Measurements from ENCODE around the genes RPS17, CPEB1, WHAMM, TM6SF1 and ZSCAN2.

DNA sequence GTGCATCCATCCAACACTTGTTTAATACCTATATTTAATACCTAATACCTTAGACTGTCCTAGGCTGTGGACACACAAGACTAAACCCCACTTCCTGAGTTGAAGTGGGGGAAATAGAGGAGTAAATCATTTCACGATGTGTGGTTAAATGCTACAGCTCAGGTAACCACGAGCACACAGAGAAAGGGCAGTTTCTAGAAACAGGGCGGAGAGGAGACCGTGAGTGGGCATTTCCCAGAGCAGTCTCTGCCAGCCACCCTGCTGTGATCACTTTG is 5.3 kb upstream of the GOLGA6L10 start:
- PRO-cap, 3 experiments, result no peak in any of the 3 experiments
- RAMPAGE, long total RNA, result no peak

- PRO-cap, 3 experiments, result no peak in any of the 3 experiments
- RAMPAGE, long total RNA, result no peak
Observed at GRCh38 chr15:82475359-82476080, 45.9 kb downstream of the GOLGA6L9 start.

DNA sequence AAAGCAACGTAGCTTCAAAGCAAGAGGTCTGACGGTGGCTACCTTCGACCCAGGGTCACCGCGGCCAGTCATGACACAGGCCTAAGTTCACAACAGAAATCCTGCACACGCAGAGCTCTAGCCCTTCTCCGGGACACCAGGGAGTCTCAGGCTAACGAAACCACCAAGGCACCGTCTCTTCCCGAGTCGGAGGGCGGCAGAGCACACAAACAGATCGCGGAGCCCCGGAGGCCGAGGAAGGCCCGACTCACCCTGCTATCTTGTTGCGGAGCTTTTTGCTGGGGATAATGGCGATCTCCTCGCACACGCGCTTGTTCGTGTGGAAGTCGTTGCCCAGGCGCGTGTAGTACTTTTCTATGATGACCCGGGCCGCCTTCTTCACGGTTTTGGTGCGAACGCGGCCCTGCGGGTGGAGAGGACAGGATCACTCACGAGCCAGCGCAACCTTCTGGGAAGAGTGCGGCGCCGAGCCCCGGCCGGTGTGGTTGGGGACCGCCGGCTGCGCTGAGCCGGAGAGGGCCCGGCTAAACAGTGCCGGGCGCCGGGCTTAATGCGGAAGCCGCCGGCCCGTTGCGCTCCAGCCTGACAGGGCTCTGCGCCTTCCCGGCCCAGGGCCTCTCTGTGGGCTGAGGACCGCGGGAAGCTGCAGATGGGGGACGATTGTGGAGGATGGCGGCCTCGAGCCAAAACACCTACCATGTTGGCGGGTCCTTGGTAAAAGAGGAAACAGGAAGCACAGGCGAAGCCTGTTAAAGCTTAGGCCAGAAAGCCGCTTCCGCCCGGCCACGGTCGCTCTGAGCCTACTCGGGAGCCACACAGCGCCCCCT is at the start of gene RPS17:
TSS of gene RPS17 (minus strand) at position 728 of the 827 bp plus-strand sequence.
- PRO-cap, 3 experiments, result peak in 3 of 3 experiments; most common plus-strand start position 208 of the sequence (in 1); most common minus-strand start position 723 of the sequence (in 3)
- RAMPAGE, long total RNA, result start-site peak on the minus strand centred at position 723 of the sequence, 16 bp wide, 51,302 and 6,299 reads in 2 replicates

DNA sequence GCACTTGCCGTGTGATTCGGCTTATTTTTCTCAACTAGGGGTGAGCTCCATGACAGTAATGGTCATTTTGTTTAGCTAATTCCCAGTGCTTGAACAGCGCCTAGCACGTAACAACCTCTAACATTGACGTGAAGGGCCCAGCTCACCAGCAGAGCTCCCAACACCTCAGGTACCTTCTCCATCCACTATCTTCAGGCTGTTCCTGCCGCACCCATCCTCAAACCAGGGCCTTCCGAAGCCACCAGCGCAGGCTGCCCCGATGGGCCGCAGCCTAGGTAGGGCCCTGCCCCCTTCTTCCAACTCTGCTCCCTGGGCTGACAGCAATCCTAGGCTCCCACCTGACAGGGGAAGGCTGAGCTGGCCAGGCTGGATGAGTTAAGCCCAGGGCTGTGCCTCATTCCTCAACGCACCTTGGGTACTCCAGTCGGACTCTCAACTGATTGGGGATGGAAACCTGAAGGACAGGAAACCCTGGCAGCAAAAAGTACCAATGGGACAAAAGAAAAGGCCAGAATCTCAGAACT is 824 bp upstream of the RPS17 start:
- PRO-cap, 3 experiments, result no peak in any of the 3 experiments
- RAMPAGE, long total RNA, result no peak

- PRO-cap, 3 experiments, result no peak in any of the 3 experiments
- RAMPAGE, long total RNA, result no peak
Observed at GRCh38 chr15:82543091-82543412, 2.8 kb upstream of the RPS17 start.

GRCh38 chr15:82647137-82648212 is at the start of gene CPEB1:
TSS of gene CPEB1 (minus strand) at chr15:82647363.
- PRO-cap, 3 experiments, result peak in 1 of 3 experiments; most common plus-strand start chr15:82647836 (in 1); most common minus-strand start chr15:82647633 (in 1)
- RAMPAGE, long total RNA, result no peak

DNA sequence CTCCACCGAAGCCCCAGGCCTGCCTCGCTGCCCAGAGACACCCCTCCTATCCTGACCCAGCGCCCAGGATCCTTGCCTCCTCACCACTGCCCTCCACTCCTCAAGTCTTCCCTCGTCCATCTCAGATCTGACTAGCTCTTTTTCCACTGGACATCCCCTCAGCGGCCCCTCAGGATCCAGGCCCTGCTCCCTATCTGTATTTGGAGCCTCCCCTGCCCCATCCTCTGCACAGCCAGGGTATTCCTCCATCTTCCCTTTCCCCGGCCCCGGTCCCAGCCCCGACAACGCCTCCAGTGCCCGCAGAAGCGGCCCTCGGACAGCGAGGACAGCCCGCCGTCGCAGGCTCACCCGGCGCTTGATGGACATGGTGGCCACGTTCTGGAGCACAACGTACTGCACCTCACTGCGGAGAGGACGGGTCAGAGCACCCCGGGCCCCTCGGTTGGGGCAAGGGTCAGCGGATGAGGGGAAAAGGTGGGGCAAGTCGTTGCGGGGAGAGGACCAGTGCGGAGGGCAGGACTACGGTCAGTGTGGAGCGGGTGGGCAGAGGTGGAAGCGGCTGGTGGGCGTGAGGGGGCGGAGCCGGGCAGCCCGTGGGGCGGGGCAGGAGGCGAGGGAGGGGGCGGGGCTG is 29.7 kb downstream of the AP3B2 start:
- PRO-cap, 3 experiments, result no peak in any of the 3 experiments
- RAMPAGE, long total RNA, result no peak

DNA sequence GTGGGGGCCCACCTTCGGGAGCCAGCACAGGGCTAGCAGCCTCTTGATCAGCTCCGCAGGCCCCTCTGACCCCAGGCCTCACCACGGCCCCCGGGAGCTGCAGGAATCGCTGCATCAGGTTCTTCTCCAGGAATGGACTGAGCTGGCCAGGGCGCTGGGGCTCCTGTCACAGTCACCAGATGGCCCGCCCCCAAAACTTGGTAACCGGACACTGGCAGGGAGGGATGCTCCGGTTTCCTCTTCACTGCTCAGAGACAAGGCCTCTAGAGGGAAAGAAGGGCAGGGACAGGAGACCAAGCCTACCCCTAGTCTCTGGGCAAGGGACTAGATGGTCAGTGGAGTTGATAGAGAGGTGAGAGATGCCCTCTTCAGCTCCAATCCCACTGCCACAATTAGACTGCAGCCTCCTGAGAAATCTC is 9.9 kb downstream of the AP3B2 start:
- PRO-cap, 3 experiments, result no peak in any of the 3 experiments
- RAMPAGE, long total RNA, result no peak

DNA sequence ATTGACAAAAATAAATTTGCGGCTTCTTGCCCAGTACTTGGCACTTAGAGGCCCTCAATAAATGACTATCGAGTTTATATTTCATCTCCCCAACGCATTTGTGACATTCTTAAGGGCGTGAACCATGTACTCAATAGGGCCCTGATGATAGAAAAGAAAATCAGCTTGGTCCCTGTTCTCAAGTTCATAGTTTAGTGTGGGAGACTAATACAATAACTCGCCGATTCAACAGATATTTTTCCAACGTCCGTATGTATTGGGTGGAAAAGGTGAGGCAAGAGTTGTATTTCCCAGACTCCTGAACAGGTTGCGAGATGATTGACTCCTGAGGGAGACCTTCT is 314 bp upstream of the WHAMM start:
- PRO-cap, 3 experiments, result no peak in any of the 3 experiments
- RAMPAGE, long total RNA, result no peak

- PRO-cap, 3 experiments, result peak in 3 of 3 experiments; most common plus-strand start chr15:82809662 (in 2)
- RAMPAGE, long total RNA, result no peak
Observed at GRCh38 chr15:82809485-82809762, at the start of gene WHAMM. TSS of gene WHAMM (plus strand) at chr15:82809628.

DNA sequence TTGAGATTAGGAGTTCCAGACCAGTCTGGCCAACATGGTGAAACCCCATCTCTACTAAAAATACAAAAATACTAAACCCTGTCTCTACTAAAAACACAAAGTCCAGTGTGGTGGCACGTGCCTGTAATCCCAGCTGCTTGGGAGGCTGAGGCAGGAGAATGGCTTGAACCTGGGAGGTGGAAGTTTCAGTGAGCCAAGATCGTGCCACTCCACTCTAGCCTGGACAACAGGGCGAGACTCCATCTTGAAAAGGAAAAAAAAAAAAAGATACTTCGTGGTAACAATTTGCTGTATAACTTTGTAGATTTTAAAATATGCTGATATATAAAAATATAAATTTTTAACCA is 10.3 kb downstream of the WHAMM start:
- PRO-cap, 3 experiments, result no peak in any of the 3 experiments
- RAMPAGE, long total RNA, result no peak

DNA sequence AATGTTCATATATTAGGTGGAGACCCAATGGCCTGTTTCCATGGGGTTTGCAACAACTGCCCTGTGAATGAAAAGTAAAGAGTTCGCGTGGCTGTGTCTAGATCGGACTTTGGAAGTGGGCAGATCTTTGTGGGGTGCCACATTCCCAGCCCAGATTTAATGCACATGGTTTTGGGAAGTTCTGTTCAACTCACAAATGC is 22.5 kb downstream of the WHAMM start:
- PRO-cap, 3 experiments, result no peak in any of the 3 experiments
- RAMPAGE, long total RNA, result no peak

- PRO-cap, 3 experiments, result no peak in any of the 3 experiments
- RAMPAGE, long total RNA, result no peak
Observed at GRCh38 chr15:83062528-83063033, 4.5 kb downstream of the BTBD1 start.

DNA sequence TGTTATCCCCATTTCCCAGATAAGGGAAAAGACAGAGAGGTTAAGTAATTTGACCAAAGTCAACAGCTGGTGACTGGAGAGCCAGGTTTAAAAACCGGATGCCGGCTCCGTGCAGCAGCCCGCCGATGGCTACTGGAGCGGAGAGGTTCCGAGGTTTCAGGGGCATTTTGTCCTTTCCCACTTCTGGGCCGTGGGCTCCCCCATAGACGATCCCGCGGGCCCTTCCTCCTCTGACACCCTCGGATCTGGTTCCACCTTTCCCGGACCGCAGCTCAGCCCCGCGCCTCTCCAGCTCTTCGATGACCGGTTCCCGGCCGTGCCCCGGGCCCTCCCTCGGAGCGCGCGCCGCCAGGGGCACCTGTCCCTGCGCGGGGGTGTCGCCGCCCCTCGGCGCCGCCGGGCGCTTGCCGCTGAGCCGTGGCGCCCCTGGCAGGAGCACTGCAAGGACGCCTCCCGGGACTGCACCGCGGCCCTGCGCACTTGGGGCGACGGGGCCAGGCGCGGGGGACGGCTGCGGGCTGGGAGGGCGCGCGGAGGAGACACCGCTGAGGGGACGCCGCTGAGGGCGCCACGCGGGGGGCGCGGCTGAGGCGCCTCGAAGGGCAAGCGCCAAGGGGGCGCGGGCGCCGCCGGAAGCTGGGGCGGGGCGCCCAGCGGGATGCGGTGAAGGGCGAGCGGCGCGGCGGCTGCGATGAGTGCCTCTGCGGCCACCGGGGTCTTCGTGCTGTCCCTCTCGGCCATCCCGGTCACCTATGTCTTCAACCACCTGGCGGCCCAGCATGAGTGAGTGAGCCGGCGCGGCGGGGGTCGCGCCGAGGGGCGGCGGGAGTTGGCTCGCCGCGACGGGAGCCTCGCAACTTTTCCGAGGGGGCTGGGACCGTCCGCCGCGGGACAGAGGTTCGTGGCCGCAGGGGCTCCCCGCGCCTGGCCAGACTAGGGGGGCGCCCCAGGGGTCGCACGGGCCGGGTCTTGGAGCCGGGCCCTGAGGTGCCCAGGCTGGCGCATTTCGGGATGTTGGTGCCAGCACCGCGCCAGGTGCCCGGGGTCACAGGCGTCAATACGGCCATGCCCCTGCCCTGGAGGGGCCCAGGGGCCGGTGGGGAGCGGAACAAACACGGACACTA is at the start of gene TM6SF1:
TSS of gene TM6SF1 (plus strand) at position 656 of the 1,124 bp plus-strand sequence.
- PRO-cap, 3 experiments, result peak in 2 of 3 experiments; most common plus-strand start position 639 of the sequence (in 1)
- RAMPAGE, long total RNA, result no peak

DNA sequence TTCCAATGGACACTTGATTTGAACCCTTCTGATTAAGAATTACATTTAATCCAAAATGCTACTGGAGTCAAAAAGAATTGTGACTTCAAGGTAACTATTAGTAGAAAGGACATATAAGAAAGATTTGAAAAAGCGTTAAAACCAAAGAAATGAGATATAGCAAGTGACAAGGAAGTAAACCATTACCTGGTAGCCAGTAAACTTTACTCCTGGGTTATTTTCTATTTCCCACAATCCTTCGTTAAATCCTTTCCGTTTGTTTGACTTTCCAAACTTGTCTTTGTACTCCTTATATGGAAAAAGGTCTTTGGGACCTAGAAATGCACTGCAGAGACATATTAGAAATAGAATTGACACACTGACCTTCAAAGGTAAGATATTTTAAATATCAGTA is 49.9 kb downstream of the HDGFL3 start:
- PRO-cap, 3 experiments, result no peak in any of the 3 experiments
- RAMPAGE, long total RNA, result no peak

- PRO-cap, 3 experiments, result no peak in any of the 3 experiments
- RAMPAGE, long total RNA, result no peak
Observed at GRCh38 chr15:83188933-83189901, 18.4 kb downstream of the HDGFL3 start.

- PRO-cap, 3 experiments, result no peak in any of the 3 experiments
- RAMPAGE, long total RNA, result no peak
Observed at GRCh38 chr15:83819667-83820152, 165.8 kb downstream of the ADAMTSL3 start.

GRCh38 chr15:84546175-84546682 is 54.6 kb upstream of the ZSCAN2 start:
- PRO-cap, 3 experiments, result no peak in any of the 3 experiments
- RAMPAGE, long total RNA, result no peak

DNA sequence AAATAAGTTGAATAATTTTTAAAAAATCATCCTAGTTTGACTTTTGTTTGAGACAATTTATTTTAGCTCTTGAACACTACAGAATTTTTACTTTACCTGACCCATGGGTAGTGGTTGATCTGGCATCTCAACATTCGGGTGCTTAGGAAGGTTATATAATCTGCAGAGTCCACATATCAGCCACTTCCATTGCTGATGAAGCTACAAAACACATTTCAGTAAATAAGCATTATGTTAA is 46.0 kb upstream of the ZSCAN2 start:
- PRO-cap, 3 experiments, result no peak in any of the 3 experiments
- RAMPAGE, long total RNA, result no peak

DNA sequence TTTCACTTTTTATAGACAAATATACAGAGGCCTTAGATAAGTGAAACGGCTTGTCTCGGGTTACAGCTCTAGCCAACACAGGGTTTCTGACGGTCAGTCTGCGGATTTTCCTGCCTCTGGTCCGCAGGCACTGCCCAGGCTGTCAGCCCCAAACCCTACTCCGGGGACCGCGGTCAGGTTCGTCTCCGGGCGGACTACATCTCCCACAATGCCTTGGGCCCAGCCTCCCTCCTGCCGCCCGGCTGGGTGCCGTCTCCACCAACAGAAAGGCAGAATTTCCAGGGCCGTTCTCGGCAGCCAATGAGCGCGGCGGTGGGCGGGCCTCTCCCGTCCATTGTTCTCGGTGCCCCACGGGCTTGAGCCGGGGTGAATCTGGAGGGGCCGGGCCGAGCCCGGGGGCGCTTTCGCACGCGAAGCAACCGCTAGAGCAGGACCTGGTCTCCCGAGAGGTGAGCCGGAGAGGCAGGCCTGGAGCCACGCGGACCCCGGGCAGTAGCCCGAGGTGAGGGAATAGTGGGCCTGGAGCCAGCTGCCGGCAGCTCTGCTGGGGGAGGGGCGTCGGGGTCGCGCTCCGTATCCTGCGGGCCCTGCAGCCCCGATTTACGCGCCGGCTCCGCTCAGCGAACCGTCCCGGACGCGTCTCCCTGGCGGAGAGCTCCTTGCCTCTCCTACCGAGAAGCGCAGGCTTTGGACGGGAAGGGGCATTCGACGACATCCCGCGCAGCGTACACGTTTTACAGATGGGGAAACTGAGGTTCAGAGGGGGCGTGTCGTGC is at the start of gene ZSCAN2:
TSS of gene ZSCAN2 (plus strand) at position 323 of the 776 bp plus-strand sequence.
- PRO-cap, 3 experiments, result peak in 1 of 3 experiments; most common plus-strand start position 330 of the sequence (in 1); most common minus-strand start position 196 of the sequence (in 1)
- RAMPAGE, long total RNA, result no peak

All from cerebellum (tissue), 5 donors.